Left common carotid artery plus branches (tissue), 1 donor: Measurements from ENCODE around the genes GTPBP8, BOC and SIDT1.

DNA sequence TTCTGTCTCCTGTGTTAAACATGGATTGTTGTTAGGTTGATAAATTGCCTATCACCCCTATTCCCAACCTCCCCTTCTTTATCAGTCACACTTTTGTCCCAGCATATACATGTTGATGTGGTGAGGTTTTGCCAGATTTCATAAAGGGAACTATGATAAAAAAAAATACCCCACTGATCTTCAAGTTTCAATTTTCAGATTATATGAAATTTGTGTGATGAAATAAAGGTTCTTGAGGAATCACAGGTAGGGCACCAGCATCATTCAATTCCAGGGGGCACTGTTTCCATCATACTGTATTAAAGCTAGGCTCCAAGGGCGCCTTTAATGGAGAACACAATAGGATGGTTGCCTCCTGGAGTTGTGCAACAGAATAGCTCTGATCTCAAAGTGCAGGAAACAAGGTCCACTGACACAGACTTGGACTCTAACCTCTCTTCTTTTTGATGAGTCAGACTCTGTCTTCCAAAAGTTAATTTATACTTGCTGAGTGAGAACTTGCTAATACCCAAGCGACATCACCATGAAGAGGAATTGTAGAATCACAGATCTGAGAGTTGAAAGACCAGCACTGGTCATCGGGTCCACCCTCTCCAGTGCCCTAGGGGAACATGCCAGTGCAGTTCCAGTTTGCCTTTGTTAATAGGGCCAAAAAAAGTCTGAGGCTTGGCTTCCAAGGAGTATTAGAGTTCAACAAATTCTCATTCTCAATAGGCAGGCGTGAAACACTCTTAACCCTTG, 90.1 kb downstream of the PLCXD2 start:
- PRO-cap, result no peak

DNA sequence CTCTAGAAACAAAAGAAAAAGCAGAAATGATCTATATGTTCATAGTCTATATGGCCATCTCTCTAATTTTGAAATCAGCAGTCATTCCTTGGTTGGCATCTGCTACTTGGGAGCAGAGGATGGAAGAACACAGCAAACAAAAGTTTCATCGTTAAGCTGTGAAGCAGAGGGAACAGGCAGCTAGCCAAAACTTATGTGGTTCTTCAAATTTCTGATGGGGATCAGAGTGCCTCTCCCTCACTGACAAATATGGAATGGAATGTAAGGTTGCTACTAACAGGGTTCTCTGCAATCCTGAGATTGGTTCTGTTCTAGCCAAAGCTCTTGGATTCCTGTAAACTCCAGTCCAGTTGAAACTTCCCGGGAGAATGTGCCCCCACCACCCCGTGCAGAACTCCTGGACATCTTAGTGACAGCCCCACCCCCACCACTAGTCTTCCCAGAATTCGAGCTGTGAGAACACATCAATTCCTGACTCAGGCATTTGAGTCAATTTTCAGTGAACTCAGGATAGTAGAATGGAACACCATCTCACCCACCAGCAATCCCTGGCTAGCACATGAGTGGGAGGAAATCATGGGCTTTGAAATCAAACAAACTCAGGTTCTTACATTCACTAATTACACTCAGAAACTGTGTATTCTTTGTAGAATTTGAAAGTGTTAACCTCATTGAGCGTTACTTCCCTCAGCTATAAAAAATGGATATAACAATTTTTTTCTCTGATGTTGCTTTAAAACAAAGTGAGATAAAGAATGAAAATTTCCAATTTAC, 55.8 kb upstream of the PHLDB2 start:
- PRO-cap, result no peak

- PRO-cap, result no peak
These were observed 682 bp downstream of the TAGLN3 start for GRCh38 chr3:111999449-111999759.

- PRO-cap, result no peak
These were observed 1.5 kb downstream of the TAGLN3 start for GRCh38 chr3:111999849-112000914.

DNA sequence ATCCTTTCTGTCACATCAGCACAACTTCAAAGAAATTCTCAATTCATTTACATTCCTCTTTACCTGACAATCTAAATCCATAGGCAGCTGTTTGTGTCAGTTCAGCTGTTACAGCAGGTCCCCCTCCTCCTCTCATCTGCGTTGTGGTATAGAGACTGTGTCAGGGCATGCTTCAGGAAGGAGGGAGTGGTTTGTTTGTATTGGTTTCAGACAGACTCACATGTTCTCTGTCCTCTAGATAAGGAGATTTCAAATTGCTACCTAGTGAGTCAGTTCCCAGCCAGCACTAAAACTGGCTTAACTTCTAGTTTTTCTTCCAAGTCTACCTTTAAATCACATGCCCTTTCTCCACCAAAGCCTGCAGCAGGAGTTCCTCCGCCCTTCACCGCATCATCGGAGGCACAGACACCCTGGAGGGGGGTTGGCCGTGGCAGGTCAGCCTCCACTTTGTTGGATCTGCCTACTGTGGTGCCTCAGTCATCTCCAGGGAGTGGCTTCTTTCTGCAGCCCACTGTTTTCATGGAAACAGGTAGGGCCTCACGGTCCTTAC, 11.2 kb upstream of the C3orf52 start:
- PRO-cap, result no peak

GRCh38 chr3:112097176-112097845, 11.1 kb downstream of the C3orf52 start:
- PRO-cap, result no peak

DNA sequence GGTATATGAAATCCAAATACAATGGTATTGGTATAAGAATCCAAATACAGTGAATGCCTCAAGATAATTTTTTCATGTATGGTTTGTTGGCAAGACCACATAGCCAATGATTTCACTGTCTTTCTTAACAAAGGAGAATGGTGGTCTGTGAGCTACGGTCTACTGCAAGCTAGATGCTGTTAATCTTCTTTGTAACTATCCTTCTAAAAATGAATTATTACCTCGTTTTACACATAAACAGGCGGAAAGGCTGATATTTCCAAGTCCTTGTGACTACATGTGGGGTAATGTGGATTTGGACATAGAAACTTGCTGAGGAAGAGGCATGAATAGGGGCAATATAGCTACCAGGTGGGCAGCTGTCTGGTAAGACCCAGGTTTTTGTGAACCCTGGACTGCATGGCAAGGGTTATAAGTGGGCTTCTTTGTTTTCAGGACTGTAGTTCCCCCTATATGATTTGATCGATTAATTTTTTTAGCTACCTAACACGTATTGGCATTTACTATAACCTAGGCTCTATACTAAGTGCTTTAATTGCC, 1.1 kb downstream of the CD200 start:
- PRO-cap, result bidirectional peak, plus-strand start at position 130 of the sequence, minus-strand start outside the sequence

DNA sequence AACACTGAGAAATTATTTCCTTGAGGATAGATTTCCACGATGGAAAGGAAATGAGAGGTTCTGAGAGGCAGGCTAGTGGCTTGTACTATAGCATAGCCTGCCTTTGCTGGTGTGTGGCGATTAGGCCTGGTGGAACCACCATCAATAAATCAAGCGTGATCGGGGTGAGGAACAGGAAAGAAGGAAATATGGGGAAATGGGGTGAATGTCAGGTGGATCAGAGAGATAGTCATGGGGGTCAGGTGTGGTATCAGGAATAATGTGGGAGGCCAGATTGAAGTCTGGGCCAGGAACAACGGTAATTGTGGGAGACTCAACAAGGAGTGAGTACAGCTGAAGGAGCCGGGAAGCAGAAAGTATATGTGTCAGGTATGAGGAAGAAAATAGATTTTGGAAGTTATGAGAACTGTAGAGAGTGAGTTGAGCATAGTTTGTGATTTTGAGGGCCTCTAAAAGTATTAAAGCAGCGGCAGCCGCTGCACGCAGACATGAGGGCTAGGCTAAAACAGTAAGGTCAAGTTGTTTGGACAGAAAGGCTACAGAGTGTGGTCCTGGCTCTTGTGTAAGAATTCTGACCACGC, 80.0 kb downstream of the BTLA start:
- PRO-cap, result no peak

DNA sequence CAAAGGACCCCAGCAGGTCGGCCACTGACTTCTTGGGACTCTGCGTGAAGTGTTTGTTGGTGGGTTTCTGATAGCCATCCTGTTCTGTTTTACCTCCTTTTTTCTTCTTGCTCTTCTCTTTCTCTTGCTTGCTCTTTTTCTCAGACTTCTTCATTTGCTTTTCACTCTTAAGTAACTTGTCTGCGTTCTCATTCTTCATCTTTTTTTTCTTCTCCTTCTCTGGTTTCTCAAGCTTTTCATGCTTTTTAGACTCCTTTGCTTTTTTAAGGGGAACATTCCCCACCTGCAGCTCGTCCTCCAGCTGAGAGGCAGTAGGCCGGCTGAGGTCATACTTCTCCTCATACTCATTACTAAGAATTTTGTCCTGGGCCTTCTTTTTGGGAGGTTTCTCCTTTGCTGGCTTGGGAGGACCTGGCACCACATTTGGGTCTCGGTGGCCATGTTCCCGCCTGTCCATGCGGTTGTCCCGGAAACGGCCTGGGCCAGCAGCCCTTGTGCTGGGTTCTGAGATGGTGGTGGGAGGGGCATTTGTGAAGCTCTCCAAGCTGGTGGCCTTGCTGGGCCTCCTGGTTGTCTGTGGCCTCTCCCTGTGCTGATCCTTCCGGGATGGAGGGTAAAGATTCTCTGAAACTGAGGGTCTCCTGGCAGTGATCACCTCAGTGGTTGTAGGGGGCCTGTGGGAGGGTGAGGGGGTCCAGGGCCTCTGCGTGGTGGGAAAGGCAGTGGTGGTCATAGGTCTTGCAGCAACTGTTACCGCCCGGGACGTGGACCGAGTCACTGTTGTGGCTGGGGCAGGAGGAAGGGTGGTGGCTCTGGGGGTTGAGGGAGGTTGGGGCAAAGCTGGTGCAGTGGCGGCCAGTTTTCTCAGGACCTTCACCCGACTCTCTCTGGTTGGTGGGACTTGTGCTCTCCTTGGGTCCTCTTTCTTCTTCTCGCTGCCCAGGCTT, 2.6 kb downstream of the CCDC80 start:
- PRO-cap, result no peak

- PRO-cap, result no peak
These were observed 2.0 kb upstream of the CCDC80 start for GRCh38 chr3:112642888-112643322.

DNA sequence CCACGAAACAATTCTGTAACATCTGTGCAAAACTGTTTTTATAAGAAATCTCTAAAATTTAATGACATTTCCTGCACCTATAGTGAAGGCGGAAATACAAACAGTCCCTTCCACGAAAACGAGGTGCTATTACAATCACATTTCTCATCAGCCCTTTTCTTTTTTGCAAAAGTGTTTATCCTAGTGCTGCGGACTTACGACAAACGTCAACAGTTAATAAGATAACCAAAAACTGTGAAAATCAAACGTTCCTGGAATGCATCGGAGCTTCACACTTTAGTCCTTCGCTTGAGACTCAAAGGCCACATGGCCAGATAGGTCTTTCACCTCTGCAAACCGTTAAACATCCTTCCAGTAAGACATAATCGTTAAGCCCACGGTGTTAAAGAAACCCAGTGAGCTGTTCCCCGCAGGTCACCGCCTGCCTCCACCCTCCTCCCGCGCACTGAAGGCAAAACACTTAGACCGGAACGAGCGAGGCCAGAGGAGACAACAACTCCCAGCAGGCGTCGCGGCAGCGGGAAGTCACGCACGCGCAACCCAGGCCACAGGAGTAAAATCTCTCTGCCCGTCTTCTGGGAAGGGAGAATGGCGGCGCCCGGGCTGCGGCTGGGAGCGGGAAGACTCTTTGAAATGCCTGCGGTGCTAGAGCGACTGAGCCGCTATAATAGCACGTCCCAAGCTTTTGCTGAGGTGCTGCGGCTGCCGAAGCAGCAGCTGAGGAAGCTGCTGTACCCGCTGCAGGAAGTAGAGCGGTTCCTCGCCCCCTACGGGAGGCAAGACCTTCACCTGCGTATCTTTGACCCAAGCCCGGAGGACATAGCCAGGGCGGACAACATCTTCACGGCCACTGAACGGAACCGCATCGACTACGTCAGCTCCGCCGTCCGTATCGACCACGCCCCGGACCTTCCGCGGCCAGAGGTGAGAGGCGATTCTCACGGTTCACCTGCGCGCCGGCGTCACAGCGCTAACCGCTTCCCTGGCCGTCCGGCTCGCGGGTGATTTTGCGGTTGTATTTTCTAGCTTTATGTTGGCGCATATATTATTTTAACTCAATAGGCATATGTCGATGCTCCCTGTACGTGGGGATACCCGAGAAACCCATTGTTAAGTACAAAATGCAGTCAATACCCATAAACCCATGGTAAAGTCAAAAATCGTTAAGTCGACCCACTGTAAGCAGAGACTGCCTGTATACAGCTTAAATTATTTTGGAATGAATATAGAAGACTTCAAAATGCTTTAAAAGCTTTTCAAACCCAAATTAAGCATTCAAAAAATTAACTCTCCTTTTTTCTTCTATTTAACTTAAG, at the start of gene GTPBP8:
Gene GTPBP8 (plus strand): TSS at position 573 of the 1,316 bp plus-strand sequence.
- PRO-cap, result bidirectional peak, plus-strand start at position 585 of the sequence, minus-strand start at position 447 of the sequence; bidirectional peak, plus-strand start at position 921 of the sequence, minus-strand start at position 812 of the sequence

DNA sequence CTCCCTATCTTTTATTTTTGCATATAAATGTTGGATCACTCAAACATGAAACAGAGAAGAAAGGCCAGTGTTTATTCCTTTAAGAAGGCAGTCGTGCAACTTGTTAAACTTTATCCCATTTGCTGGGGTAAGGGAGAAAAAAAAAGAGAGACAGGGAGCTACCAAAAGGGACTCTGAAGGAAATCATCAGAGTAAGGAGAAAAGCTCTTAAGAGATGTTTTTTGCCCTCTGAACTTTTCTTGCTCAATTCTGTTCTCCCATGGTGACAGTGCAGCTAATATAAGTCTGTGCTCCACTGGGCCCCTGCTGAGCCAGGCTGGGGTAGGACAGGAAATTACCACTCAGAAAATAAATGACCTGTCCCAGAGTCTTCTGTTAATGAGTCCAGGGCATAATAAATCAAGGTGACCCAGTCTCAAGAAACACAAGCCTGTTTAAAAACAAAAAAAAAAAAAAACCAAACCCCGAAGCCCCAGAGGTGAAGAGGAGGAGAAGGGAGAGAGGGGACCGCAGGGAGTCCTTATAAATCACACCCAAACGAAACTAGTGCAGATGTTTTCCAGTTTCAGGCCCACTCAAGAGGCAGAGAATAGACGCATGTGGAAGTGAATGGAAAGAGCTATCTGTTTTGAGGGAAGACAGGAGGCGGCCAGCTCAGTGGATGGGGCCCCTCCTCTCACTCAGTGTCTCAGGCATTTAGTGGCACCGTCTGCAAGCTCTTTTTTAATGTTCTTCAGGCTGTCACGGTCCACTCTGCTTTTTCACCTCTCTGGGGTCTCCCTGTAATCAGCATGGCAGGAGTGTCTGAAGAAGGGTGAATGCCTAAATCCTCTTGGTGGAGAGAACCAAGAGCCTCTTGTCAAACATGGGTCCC, 59.8 kb upstream of the BOC start:
- PRO-cap, result no peak

DNA sequence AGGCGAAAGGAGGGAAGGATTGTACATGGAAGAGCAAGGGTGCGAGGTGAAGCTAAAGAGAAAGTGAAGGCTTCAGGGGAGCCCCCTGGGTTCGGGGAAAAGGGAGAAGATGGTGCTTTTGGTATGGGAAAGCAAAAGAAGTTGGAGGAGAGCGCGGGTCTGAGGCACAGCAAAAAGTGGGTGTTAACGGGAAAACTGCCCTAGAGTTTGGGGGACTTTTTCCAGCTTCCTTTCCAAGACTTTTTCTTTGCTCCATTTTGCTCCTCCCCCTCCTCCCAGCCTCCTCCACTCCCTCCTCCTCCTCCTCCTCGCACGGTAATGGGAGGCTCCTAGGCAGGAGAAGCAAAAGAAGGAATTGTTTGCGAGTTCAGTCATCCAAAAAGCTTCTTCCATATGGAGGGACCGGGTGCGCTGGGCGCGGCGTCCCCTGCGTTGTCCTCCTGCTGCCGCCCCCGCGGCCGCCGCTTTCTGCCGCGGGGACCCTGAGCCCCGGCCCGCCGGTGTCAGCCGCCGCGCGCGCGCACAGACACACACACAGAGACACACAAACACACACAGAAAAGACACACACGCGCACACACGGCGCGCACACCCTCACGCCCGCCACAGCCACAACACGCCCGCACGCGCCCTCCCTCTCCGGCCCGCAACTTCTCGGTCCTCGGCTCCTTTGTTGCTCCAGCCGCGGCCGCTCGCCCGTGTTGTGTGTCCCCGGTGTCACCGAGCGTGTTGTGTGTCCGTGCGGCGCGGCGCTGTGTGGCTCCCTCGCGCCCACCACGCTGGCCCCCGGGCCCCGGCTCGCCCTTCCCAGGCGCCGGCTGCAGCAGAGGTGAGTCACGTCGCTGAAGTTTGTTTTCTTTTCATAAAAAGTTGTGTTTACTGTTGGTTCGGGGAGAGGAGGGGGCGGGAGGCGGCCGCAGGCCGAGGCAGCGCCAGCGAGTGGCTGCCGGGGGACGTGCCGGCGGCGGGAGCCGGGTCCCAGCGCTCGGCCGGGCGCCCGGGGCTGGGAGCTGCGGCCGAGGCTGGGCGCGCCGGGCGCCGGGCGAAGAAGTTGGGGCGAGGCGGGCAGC, at the start of gene BOC:
Gene BOC (plus strand): TSS at position 370 of the 1,070 bp plus-strand sequence.
- PRO-cap, result bidirectional peak, plus-strand start at position 394 of the sequence, minus-strand start at position 249 of the sequence; unidirectional peak, minus-strand start at position 462 of the sequence; bidirectional peak, plus-strand start at position 935 of the sequence, minus-strand start at position 754 of the sequence

GRCh38 chr3:113248121-113248554, 36.8 kb downstream of the BOC start:
- PRO-cap, result no peak

DNA sequence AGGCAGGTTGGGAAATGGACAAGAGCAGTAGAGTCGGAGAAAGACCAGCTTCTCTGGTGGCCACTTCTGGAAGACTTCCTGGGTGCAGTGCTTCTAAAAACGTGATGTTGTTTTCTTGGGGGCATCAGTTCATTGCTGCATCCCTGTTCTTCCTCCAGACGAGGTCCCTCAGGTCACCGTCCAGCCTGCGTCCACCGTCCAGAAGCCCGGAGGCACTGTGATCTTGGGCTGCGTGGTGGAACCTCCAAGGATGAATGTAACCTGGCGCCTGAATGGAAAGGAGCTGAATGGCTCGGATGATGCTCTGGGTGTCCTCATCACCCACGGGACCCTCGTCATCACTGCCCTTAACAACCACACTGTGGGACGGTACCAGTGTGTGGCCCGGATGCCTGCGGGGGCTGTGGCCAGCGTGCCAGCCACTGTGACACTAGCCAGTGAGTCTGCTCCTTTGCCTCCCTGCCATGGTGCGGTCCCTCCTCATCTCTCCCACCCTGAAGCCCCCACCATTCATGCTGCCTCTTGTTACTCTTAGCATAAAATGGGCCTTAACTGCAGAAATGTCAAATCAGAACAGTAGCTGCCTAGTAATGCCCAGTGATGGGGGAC, 39.1 kb downstream of the BOC start:
- PRO-cap, result no peak

GRCh38 chr3:113531892-113532664, at the start of gene SIDT1:
Gene SIDT1, plus strand, starts transcription at chr3:113532555.
- PRO-cap, result no peak

DNA sequence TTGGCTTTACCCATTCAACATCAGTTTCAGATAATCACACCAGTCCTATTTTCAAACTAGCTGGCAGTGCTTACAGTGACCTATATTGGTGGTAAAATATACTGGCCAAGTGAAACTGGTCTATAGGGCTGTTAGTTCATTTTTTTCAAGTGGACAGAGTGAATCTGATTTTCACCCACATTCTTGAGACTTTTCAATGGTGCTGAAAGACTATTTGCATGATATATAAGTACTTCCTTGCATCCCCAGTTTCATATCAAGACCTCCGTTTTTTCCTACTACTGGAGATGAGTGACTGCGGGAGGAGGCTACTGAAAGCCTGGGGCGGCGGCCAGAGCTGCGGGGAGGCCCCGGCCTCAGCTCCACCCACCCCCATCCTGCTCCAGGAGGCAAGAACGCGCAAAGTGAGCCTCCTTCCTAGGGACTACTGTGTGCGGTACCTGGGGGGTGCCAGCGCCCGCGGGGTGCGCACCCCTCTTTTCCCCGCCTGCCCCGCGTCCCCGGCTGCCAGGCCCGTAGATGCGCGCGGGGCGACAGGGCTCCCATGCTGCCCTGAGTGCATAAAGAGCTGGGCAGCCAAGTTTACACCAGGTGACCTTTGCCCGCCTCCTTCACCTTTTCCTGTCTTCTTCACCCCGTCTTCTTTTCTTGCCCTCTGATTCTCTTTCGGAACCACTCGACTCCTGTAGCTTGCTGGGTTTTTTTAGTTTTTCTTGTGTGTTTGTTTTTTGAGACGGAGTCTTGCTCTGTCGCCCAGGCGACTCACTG, 2.4 kb upstream of the USF3 start:
- PRO-cap, result no peak

GRCh38 chr3:113721136-113722303, 24.5 kb downstream of the NAA50 start:
- PRO-cap, result no peak

GRCh38 chr3:113726347-113726937, 19.6 kb downstream of the NAA50 start:
- PRO-cap, result no peak

- PRO-cap, result no peak
These were observed 21.1 kb downstream of the ZDHHC23 start for GRCh38 chr3:113968855-113969398.